Psoas muscle (tissue), 2 donors: ENCODE results near the genes H2AC4 and H1-3.

- PRO-cap, 2 experiments = no peak in any of the 2 experiments
Observed at GRCh38 chr6:24802838-24803230, 4.1 kb upstream of the ARMH2 start.

- PRO-cap, 2 experiments = no peak in any of the 2 experiments
Observed at GRCh38 chr6:24932174-24932718, 3.5 kb downstream of the RIPOR2 start.

DNA sequence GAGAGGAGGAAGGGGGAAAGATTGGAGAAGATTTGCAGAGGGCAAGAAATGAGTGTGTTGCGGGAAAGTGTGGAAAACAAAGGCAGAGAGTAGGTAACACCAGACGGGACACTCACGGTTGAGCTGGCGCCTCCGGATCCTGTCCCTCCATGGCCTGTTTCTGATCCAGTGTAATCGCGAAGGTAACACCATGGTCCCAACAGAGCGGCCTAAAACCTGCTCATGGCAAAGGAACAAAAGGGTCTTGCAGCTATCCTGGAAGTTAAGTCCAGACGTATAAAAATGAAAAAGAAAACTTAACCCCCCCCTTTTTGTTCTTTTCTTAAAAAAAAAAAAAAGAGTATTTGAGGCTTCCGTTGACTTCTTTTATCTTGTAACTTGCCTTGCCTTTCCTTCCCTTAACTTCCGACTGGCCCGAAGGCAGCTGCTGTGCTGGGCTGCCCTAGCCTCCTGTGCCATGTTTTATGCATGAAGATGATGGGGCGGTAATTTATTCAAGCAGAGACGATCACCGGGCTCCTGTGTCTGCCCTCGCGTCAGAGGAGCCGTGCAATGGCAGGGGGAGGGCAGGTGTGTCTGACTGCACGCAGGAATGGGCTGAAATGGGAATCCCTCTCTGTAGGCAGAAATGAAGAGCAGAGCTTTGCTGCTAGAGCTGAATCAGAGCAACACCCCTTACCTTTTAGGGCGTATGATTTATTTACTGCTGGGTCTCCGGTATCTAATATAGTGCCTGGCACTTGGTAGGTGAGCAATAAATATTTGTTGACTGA lies 106.2 kb upstream of the RIPOR2 start:
- PRO-cap, 2 experiments = no peak in any of the 2 experiments

DNA sequence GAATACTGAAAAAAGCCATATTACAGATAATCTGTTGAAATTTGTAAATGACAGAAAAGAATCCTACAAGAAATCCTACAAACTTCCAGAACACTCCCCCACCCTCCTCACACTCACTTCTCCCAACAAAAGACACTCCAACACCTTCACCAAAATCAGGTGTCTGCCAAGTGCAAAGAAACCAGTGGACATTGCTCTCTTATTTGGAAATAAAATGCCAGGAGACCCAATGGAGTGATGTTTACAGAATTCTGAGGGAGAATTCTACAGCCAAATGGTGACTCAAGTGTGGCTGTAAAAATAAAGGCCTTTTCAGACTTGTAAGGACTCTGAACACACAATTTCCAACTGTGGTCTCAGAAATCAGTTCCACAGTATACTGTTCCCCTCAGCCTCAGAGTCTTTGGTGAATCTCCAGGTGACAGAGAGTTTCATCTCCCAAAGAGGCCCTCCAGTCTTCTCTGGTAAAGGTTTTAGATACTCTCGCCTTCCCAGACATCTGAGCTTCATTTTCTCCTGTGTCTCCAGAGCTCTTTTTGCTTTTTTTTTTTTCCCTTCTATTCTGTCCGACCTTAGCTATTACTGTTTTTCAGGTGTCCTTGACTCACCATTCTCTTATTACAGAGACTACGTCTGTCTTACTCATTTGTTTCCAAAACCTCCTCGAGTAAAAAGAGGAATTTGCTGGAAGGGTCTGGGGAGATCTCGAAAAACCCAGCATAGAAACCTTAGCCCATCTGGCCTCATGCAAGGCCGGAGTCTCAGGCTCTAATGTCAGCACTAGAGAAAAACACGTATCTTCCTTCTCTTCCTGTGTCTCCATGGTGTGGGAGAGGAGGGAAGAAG lies 109.4 kb upstream of the CARMIL1 start:
- PRO-cap, 2 experiments = no peak in any of the 2 experiments

GRCh38 chr6:25280518-25280749 lies 1.3 kb downstream of the CARMIL1 start:
- PRO-cap, 2 experiments = no peak in any of the 2 experiments

- PRO-cap, 2 experiments = no peak in any of the 2 experiments
Observed at GRCh38 chr6:25415712-25416134, 136.5 kb downstream of the CARMIL1 start.

- PRO-cap, 2 experiments = no peak in any of the 2 experiments
Observed at GRCh38 chr6:25756155-25756943, 1.8 kb downstream of the SLC17A4 start.

DNA sequence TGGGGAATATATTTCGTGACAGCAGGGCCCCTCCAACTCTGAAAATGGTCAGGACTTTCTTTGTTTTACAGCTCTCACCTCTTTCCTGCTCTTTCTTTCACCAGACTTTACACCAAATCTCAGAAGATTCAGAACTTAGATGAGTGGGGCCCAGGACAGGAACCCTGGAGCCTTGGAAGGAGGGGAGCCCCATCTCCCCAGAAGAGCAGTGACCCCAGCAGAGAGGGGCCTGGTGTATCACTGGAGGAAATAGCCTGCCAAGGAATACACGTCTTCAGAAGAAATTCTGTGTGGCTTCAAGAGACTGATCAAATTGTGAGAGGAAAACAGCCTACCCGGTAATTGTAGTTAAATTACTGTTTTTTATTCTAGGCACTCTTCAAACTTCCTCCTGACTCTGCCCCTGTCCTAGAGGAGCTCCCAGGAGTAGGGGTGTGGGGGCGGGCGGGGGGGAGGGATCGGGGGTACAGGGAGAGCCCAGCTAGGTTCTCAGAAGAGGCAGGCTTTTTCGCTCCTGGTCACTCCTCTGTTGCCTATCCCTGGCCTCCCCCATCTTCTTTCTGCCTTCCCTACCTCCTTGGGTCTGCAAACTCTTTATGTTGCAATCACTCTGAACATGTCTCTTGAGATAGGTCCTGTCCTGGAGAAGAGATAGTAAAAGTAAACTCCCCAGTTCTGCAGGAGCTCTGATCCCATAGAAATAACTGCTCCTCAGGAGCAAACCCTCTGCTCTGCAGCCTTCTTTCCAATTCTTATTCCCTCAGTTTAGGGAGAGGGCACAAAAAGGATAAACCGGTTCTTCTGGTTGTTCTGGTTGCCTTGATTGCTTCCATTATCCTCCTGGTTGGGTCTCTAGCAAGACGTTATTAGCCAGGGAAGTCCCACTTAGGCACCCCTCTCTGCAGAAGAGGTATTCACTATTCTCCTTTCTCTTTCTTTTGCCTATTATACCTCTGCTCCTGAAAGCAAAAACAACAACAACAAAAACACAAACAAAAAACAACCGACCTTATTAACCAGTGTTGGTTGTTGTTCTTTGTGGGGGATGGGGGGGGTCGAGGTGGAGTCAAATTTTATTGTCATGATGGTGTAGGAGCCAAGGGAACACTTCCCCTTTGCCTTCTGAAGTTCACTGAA lies 711 bp downstream of the TRIM38 start:
- PRO-cap, 2 experiments = no peak in any of the 2 experiments

- PRO-cap, 2 experiments = peak in 2 of 2 experiments; most common minus-strand start chr6:26033616 (in 1)
Observed at GRCh38 chr6:26032977-26033670, at the start of gene H2AC4. Gene H2AC4 (minus strand): TSS chr6:26033618.

DNA sequence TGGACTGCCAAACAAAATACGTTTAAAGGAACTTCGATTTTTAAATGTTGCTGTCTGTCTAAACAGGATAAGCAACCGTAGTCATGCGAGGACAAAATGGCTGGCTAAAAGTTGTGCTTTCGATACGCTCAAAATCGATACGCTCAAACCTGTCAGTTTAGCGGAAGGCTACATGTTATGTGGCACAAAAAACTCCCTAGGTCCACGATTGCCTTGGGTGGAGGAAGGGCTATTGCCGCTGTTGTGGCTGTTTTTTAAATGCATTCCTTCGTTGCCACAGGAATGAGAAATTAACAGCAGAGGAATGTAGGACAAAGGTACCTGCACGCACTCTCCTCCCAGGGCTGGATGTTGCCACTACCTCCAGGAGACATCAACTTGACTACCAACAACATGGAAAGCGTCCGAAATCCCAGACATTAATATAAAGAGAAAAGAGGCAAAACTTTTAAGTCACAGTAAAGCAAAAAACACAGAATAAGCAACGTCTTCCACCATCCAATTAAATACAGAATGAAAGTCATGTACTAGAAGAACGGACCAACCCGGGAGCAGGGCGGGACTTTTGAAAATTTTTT lies 1.3 kb downstream of the H1-2 start:
- PRO-cap, 2 experiments = peak in 1 of 2 experiments; most common minus-strand start position 98 of the sequence (in 1)

DNA sequence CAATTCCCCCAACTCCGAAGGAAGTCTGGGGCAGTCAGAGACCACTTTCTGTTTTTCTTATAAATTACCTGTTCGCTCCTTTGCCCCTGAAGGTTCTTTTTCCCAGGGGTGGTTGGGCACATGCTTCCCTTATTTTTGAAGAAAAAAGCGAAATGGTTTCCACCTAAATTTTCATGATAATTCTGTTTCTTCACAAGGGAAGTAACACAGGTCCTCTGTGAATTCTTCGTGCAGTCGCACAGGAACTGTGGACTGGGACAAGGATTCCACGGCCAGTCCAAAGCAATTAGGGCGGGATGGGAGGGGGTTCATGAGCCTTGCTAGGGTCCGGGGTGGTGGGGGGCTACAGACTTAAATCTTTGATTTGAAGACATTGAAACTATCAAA lies 459 bp upstream of the H1-2 start:
- PRO-cap, 2 experiments = no peak in any of the 2 experiments

GRCh38 chr6:26103552-26103811 lies 251 bp upstream of the H4C3 start:
- PRO-cap, 2 experiments = peak in 1 of 2 experiments; most common minus-strand start chr6:26103705 (in 1)

- PRO-cap, 2 experiments = no peak in any of the 2 experiments
Observed at GRCh38 chr6:26138555-26139184, 14.7 kb downstream of the H2AC6 start.

- PRO-cap, 2 experiments = no peak in any of the 2 experiments
Observed at GRCh38 chr6:26170186-26170570, 12.3 kb downstream of the H2BC5 start.

- PRO-cap, 2 experiments = no peak in any of the 2 experiments
Observed at GRCh38 chr6:26207672-26208051, 3.3 kb downstream of the H4C5 start.

DNA sequence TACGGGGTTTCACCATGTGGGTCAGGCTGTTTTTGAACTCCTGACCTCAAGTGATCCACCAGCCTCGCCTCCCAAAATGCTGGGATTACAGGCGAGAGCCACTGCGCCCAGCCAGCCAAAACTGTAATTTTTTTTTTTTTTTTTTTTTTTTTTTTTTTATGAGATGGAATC lies 1.6 kb downstream of the H2BC8 start:
- PRO-cap, 2 experiments = no peak in any of the 2 experiments

DNA sequence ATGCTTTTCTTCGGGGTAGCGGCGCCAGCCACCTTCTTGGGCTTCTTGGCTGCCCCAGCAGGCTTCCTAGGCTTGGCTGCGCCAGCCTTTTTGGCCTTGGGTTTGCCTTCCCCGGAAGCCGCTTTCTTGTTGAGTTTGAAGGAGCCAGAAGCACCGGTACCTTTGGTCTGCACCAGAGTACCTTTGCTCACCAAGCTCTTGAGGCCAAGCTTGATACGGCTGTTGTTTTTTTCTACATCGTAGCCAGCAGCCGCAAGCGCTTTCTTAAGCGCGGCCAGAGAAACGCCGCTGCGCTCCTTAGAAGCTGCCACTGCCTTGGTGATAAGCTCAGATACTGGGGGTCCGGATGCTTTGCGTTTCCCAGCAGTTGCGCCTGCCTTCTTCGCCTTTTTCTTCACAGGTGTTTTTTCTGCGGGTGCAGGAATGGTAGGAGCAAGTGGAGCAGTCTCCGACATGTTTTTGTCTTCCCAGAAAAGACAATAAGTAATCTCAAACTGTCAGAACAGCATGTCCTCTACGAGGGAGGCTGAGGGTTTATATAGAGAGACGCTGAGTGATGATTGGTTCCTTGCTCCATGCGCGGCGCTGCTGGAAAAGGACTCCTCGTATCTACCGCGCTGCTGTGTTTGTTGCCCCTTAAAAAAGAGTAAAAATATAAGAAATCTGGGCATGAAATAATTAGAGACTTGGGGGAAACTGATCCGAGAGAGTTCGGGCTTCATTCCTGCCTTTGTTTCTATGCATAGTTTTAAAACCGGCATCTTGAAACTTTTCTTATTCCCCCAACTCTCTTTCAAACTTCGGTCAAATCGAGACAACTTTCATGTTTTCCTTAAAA lies at the start of gene H1-3:
Gene H1-3, minus strand, starts transcription at position 509 of the 838 bp plus-strand sequence.
- PRO-cap, 2 experiments = peak in 1 of 2 experiments; most common minus-strand start position 509 of the sequence (in 1)

GRCh38 chr6:26296691-26297402 lies 11.5 kb upstream of the H4C8 start:
- PRO-cap, 2 experiments = peak in 2 of 2 experiments; most common plus-strand start chr6:26297003 (in 1); most common minus-strand start chr6:26296909 (in 2)

DNA sequence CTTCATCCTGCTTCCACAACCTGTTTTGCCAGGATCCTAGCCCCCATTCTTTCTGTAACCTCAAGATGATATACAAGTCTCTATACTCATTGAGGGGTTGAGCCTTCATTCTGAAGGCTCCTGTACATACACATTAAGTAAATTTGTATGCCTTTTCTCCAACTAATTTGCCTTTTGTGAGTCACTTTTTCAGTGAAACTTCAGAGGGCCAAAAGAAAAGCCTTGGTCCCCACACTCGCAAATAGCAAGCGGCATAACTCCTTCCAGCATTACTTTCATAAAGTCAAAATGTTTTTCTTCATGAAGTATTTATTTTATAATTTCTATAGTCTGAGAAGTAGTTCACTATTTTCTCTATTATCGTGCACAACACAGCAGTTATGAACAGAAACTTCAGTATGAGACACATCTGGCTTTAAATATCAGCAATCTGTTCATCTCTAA lies 17.9 kb upstream of the BTN3A2 start:
- PRO-cap, 2 experiments = no peak in any of the 2 experiments

DNA sequence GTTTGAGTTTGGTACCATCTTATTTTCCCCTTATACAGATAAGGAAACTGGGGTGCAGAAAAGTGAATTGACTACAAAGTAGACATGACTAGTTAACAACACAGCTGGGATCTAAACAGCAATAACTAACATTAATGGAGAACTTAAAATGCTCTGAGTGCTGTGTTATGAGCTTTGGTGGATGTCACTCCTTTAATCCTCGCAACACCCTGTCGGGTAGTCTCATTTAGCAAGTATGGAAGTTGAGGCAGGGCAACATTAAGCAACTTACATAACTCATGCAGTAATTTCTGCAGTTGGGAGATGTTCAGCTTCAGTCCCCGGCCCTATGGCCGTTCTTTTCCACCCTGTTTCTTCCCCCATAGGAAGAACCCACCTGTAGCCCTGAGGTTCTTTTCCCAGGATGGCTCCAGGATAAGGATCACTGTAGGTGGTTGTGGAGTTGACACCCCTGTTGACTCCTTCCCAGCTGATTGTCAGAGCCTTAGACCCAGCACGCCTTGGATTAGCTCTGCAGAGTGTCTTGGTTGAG lies 11.9 kb downstream of the BTN3A1 start:
- PRO-cap, 2 experiments = no peak in any of the 2 experiments